WTC11 (cell line): ENCODE data around the gene PDHB.

- PRO-cap = no peak
Observed at GRCh38 chr3:58171393-58172461, 39.0 kb downstream of the DNASE1L3 start.

DNA sequence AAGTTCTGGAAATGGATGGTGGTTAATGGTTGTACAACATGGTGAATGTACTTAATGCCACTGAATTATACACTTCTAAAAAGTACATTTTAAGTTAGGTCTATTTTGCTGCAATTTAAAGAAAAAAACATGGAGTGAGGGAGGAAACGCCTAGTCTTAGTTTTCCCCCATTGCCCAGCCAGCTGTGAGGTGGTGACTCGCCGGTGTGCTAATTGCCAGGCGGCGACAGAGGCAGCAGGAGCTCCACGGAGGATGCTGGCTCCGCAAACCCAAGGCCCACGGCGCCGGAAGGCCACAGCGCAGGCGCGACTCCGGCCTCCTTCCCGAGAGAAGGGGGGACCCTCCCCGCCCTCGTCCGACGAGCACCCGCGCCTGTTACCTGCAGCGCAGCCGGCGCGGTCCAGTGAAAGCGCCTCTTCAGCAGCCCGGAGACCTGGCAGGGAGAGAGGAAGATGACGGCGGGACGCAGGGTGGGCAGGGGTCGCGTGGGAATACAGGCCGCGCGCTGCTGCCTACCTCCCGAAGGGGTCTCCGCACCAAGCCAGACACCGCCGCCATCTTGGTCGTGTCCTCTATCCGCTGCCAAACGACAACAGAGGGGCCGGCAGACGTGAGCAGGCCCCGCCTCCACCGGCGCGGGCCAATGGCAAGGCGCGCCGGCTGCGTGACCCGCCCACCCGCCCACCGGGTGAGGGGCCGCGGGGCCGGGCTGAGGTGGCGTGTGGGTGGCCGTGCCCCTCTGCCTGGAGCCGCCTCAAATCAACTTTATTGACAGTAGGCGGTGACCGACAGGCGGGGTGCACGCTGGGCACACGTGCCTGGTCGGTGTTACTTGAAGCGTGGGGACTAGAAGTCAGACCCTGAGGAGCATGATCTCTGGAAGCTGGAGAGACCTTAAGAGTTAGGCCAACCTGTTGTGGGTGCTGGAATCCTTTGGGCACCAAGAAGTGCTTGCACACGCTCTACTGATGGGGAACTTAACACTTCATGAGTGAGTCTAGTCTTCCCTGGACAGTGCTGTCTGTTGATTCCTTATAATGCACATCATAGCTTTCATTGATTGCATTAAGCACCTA lies at the start of gene PDHB:
Gene PDHB (minus strand): TSS at position 581 of the 1,076 bp plus-strand sequence.
- PRO-cap = unidirectional peak, plus-strand start at position 211 of the sequence; bidirectional peak, plus-strand start at position 320 of the sequence, minus-strand start at position 293 of the sequence; bidirectional peak, plus-strand start at position 771 of the sequence, minus-strand start at position 576 of the sequence

- PRO-cap = no peak
Observed at GRCh38 chr3:58471277-58471929, 20.5 kb upstream of the KCTD6 start.

DNA sequence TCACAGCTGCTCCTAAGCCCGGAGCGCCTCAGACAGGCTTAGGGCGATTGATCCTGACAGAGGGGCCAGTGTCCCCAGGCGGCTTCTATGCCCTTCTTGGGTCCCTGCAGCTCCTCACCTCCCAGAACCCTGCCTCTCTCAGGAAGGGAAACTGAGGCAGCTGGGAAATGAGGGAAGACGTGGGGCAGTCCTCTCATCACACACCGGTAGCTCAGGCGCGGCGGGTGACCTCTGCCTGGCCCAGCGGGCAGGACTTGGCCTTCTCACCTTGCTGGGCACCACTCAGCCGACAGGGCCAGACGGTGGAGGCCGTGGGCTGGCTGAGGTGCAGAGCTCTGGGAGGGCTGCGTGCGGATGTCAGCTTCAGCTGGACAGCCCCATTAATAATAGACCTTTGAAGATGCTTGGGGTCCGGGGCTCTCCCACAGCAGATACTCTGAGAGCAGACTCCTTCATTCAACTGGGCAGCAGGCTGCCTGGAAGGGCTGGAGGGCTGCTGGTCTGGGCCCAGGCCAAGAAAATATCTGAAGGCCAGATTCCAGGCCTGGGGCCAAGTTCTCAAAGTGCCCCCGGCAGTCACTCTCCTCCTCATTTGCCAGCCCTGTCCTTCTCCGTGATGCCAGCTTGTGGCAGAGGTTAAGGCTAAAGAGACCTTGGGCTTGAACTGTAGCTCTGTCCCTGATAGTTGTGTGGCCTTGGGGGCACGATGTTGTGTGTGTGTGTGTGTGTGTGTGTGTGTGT lies 39.3 kb downstream of the FAM3D start:
- PRO-cap = no peak

- PRO-cap = no peak
Observed at GRCh38 chr3:58657904-58658441, 8.6 kb downstream of the FAM3D start.

DNA sequence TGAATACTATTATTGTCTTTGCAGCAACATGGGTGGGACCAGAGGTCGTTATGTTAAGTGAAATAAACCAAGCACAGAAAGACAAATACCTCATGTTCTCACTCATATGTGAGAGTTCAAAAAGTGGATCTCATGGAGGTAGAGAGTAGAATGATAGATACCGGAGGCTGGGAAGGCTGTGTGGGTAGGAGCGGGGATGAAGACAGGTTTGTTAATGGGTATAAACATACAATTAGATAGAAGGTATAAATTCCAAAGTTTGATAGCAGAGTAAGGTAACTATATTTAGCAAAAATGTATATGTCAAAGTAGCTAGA lies 118.5 kb upstream of the FAM3D start:
- PRO-cap = no peak

GRCh38 chr3:59040744-59041301 lies 9.0 kb downstream of the CFAP20DC start:
- PRO-cap = no peak

- PRO-cap = no peak
Observed at GRCh38 chr3:59450949-59451815, 401.4 kb upstream of the CFAP20DC start.

- PRO-cap = no peak
Observed at GRCh38 chr3:60370682-60371499, 880.4 kb downstream of the FHIT start.

- PRO-cap = no peak
Observed at GRCh38 chr3:60420870-60421671, 830.2 kb downstream of the FHIT start.

GRCh38 chr3:61249965-61250500 lies 1.2 kb downstream of the FHIT start:
- PRO-cap = bidirectional peak, plus-strand start at chr3:61250289, minus-strand start at chr3:61250085

DNA sequence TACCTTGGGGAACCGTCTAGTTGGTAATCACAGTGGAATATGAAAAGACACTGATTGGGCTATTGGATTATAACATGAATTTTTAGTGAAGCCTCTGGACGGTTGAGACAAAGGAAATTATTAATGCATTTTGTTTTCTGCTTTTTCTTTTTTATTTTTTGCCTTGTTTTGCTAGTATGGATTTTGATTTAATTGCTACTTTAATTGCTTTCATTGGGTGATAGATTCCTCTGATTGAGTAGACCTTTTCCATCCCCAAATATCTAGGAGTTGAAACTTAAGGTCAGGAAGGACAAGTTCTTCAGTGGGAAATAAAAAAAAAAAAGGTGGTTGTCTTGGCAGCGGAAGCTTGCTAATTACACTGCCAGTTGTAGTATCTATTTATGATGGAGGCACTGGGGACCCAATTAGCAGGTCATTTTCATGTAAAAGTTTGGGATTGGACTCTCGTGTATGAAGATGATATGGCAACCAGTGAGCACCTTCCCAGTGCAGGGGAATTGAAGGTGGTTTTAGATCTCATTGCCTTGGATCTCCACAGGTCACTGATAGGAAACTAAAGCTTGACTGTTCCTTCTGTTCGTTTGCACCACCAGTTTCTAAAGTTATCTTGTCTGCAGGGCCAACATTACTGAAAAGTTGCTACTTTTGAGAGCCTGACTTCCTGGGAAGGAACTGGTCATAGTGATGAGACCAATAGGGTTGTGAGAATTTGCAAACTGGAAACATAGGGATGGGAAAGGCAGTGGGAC lies 24.7 kb downstream of the PTPRG start:
- PRO-cap = no peak

- PRO-cap = no peak
Observed at GRCh38 chr3:61684971-61685536, 123.7 kb downstream of the PTPRG start.

GRCh38 chr3:61701564-61701994 lies 140.2 kb downstream of the PTPRG start:
- PRO-cap = no peak

GRCh38 chr3:61750600-61751704 lies 189.6 kb downstream of the PTPRG start:
- PRO-cap = no peak

- PRO-cap = no peak
Observed at GRCh38 chr3:61767209-61768217, 206.1 kb downstream of the PTPRG start.

DNA sequence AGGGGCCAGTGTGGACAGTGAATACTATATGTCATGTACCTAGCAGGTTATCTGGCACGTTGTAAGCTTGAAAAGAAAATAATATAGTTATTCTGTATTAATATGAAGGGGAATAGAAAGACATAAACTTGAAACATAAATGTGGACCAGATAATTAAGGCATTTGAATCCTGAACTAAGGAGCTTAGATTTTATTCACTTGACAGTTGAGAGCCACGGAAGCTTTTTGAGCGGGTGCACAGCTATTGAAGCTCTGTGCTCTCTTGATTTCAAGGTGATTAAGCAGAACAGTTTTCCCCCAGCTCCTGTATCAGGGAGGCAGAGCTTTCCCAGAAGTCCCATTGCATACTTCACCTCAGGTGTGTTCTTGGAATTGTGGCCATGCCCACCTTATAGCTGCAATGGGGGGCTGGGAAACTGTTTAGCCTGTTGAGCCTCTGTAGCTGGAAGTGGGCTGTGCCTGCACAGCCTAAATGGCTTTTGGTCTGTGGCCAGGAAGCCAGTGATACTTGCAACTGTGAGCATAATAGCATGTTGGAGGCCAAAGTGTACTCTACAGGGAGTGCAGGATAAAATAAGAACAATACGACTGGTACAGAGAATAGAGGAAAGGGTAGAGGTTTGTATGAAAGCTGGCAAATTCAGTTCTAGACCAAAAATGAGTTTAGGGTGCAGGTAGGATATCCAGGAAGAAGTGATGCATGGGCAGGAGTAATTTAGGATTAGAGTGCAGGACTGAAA lies 248.4 kb downstream of the PTPRG start:
- PRO-cap = no peak

GRCh38 chr3:61885665-61886063 lies 324.3 kb downstream of the PTPRG start:
- PRO-cap = no peak

- PRO-cap = no peak
Observed at GRCh38 chr3:62149892-62150431, 168.9 kb upstream of the C3orf14 start.

GRCh38 chr3:62873601-62874446 lies 1.4 kb downstream of the CADPS start:
- PRO-cap = bidirectional peak, plus-strand start at chr3:62874269, minus-strand start at chr3:62874136